ENCODE measurements around a stretch of chr17.

- RAMPAGE, long total RNA: no peak
- RRBS: no CpG with 5 or more reads among the region's 10 CpGs
Measured at GRCh38 chr17:68085943-68086562, 50.5 kb downstream of the KPNA2 start.

DNA sequence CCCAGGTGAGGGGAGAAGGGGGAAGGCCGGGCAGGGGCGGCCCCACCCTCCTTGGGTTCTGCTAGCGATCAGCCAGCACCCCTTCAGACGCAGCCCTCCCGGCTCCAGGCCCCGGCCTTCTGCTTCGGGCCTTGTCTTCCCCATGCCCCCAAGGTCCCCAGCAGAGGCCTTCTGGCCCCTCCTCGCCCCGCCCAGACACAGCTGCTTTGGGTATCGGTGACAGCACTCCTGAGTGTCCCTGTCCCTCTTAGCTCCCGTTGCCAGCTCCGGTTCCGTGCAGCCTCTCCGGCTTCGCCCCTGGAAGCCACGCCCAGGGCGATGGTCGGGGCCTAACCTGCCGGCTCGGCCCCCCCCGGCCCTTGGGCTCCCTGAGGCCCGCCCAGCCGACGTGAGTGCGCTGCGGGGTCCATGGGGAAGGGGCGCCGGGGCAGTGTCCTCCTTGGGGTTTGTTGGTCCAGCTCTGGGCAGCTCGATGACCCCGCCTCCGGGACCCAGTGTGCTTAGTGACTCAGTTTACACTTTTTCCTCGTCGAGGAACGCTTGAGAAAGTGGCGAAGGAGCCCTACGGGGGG, 50.5 kb upstream of the AMZ2 start:
- RAMPAGE, long total RNA: no peak
- RRBS: 3% methylated on average over 12 of the region's 36 CpGs

GRCh38 chr17:68206296-68206601, 41.6 kb upstream of the AMZ2 start:
- RAMPAGE, long total RNA: no peak
- RRBS: no CpG with 5 or more reads among the region's 9 CpGs

GRCh38 chr17:68290057-68291011, 593 bp downstream of the SLC16A6 start:
- RAMPAGE, long total RNA: no peak
- RRBS: 3% methylated on average over 18 of the region's 58 CpGs

DNA sequence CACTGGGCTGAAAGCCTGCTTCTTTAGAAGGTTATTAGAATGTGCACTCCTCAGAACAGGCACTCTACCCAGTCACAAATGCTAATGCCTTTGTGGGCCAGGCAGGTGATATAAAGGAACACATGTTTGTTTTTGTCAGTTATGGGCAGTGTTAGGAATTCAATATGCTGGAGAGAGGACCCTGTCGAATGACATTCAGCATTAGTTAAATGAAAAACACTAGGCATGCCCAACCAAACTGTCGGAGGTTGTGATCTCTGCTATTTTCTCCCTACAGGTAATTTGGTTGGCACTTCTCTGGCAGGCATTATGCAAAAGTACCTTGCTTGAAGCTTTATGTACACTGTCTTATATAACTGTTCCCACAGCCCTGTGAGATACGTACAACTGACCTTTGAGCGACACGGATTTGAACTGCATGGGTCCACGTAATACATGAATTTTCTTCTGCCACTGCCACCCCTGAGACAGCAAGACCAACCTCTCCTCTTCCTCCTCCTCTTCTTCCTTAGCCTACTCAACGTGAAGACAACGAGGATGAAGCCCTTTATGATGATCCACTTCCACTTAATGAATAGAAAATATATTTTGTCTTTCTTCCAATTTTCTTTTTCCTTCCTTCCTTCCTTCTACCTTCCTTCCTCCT, 77.6 kb downstream of the WIPI1 start:
- RAMPAGE, long total RNA: no peak
- RRBS: no CpG with 5 or more reads among the region's 8 CpGs

DNA sequence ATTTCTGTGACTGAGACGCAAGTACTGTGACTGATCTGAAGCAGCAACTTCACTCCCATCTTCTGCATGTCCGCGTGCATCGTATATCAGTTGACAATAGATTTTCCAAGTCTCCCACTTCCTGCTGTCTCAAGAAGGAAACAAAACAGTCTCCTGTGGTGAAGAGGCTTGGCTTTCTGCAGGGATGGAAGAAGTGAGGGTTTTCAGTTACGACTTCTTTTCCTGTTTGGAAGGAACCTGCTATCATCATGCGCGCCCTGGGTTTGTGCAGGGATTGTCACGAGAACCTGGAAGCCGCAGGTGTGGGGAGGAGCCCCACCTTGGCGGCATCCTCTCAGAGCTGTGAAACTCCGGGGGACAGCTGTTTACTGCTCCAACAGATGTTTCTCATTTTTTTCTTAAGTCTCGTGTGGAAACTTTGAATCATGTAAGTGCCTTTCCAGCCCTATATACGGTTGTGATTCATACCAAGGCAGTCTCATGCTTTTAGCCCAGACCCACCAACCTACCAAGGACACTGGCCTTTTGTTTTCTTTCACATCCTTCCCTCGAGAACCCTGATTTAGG, 57.5 kb downstream of the WIPI1 start:
- RAMPAGE, long total RNA: no peak
- RRBS: no CpG with 5 or more reads among the region's 14 CpGs

GRCh38 chr17:68433981-68434389, 23.3 kb downstream of the WIPI1 start:
- RAMPAGE, long total RNA: no peak
- RRBS: no CpG with 5 or more reads among the region's 10 CpGs

- RAMPAGE, long total RNA: no peak
- RRBS: no CpG with 5 or more reads among the region's 9 CpGs
Measured at GRCh38 chr17:68498428-68499176, 13.6 kb upstream of the PRKAR1A start.

GRCh38 chr17:68515334-68515783, 3.1 kb downstream of the PRKAR1A start:
- RAMPAGE, long total RNA: no peak
- RRBS: no CpG with 5 or more reads among the region's 8 CpGs

DNA sequence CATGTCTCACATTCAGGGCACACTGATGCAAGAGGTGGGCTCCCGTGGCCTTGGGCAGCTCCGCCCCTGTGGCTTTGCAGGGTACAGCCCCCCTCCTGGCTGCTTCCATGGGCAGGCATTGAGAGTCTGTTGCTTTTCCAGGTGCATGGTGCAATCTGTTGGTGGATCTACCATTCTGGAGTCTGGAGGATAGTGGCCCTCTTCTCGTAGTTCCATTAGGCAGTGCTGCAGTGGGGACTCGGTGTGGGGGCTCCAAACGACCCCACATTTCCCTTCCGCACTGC, 5.7 kb downstream of the PRKAR1A start:
- RAMPAGE, long total RNA: no peak
- RRBS: no CpG with 5 or more reads among the region's 6 CpGs

GRCh38 chr17:68596403-68597296, 4.5 kb downstream of the FAM20A start:
- RAMPAGE, long total RNA: no peak
- RRBS: no CpG with 5 or more reads among the region's 7 CpGs

DNA sequence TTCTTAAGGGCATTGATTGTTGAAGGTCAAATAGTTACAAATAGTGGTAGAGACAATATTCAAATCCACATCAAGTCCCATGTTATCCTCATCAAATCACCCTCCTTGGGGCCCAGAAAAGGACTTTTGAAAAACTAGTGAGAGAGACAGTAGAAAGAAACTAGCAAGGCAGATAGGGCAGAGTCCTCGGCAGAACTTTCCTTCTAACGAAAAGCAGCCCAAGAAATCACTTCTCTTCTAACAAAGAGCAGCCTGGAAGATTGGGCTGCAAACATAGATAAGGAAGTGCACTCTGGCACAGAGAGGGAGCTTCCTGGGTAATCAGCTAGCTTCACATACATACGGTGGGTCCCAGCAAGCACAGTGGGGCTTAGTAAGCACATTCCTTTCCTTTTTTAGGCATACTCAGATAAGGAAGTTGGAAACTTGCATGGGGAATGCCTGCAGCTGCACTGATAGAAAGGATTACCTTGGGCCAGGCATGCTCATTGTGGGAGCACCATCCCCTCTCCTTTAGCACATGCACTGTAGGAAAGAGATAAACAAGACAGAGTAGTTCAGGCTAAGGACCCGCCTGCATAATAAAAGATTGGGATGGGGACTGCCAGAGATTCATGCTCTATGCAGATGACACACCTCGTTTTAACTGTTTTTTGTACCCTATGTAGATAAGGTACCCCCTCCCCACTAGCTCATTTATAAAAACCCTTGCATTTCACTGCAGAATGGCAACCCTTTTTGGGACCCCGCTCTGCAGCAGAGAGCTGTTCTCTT, 132.6 kb upstream of the FAM20A start:
- RAMPAGE, long total RNA: no peak
- RRBS: no CpG with 5 or more reads among the region's 6 CpGs

GRCh38 chr17:68884768-68885443, 70.3 kb downstream of the ABCA8 start:
- RAMPAGE, long total RNA: no peak
- RRBS: no CpG with 5 or more reads among the region's 5 CpGs

DNA sequence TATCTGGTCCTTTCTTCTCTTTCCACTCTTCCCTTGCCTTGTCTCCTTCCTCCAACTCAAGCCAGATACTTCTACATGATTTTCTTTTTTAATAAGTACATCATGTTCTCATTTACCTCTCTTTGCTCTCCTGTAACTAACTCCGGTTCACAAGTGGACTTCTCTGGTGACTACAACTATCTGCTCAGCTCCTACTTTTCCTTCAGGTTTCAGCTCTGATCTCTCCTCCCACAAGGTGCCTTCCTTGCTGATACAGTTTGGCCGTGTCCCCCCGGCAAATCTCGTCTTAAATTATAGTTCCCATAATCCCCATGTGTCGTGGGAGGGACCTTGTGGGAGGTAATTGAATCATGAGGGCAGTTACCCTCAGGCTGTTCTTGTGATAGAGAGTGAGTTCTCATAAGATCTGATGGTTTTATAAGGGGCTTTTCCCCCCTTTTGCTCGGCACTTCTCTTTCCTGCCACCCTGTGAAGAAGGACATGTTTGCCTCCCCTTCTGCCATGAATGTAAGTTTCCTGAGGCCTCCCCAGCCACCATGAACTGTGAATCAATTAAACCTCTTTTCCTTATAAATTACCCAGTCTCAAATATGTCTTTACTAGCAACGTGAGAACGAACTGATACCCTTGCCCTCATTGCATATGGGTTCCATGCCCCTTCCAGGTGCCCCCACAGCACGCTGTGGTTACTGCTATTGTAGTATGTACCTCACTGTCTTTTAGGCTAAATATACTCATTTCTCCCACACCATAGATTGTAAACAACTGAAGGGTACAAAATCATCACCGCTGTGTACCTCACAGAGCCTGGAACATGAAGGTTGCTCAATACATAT, 5.0 kb upstream of the ABCA9 start:
- RAMPAGE, long total RNA: no peak
- RRBS: no CpG with 5 or more reads among the region's 10 CpGs

- RAMPAGE, long total RNA: no peak
- RRBS: no CpG with 5 or more reads among the region's 3 CpGs
Measured at GRCh38 chr17:69175664-69176216, 34.0 kb upstream of the ABCA6 start.

- RAMPAGE, long total RNA: no peak
- RRBS: no CpG with 5 or more reads among the region's 2 CpGs
Measured at GRCh38 chr17:69227529-69227862, 1.1 kb downstream of the ABCA10 start.

GRCh38 chr17:69485072-69485644, 70.7 kb downstream of the MAP2K6 start:
- RAMPAGE, long total RNA: no peak
- RRBS: no CpG with 5 or more reads among the region's 3 CpGs

GRCh38 chr17:69501908-69502617, 87.6 kb downstream of the MAP2K6 start:
- RAMPAGE, long total RNA: no peak
- RRBS: no CpG with 5 or more reads among the region's 9 CpGs

DNA sequence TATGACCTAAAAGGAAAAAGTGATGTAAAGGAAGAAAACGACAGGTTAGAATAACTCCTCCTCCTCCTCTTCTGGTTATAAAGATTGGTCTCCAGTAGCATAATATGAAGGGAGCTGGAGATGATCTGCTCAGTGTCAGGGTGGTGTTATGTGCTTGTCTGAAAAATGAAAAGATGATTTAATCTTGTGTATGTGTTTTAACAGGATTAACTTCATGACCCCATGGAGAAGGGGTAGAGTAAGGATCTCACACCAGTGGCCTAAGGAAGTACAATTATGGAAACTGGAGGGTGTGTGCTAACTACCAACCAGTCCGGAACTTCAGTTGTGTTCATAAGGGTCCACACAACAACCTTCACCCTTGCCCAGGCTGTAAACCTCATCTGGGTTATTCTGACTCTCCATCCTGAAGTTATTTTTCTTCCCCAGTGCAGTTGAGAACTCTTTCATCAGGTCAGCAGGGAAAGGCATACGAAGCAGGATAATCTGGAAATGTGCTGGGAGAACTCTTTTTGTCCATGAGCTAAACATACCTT, 158.8 kb downstream of the MAP2K6 start:
- RAMPAGE, long total RNA: no peak
- RRBS: no CpG with 5 or more reads among the region's 3 CpGs

- RAMPAGE, long total RNA: no peak
- RRBS: no CpG with 5 or more reads among the region's 4 CpGs
Measured at GRCh38 chr17:69901019-69901446, 174.0 kb upstream of the KCNJ16 start.

Measured in epithelial cell of alveolus of lung (primary cell).